ENCODE measurements around the genes FKBP4, NRIP2 and FOXM1.

- PRO-cap, 7 experiments, result no peak in any of the 7 experiments
Measured at GRCh38 chr12:2163499-2164438, 111.0 kb downstream of the CACNA1C start.

- PRO-cap, 7 experiments, result no peak in any of the 7 experiments
Measured at GRCh38 chr12:2198016-2198585, 145.3 kb downstream of the CACNA1C start.

DNA sequence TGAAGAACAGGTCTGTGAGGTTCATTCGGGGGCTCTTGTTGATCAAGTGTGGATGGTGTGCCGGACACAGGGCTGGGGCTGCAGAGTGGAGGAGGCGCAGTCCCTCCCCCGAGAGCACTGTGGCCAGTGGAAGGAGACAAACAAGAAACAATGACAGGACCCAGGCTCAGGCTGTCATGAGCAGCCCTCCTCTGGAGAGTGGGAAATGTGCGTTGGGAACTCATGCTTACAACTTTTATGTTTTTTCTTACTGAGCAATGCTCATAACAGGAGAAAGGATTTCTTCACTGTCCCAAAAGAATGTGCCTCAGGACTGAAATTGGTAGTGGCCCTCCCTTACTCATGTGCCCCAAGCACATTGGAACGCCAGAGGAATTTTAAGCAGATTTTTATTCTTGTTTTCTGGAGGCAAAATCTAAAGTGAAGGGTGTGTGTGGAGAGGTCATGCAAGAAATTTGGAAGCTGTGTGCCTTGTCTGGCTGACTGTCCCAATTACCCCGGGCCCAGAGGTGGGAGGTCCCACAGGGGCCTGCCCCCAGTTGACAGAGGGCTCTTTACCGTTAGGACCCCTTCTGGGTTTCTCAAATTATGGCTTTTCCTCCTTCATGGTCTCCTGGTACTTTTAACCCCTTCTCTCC, 233.9 kb downstream of the CACNA1C start:
- PRO-cap, 7 experiments, result no peak in any of the 7 experiments

GRCh38 chr12:2428863-2429192, 365.9 kb upstream of the FKBP4 start:
- PRO-cap, 7 experiments, result no peak in any of the 7 experiments

GRCh38 chr12:2490767-2491340, 303.9 kb upstream of the FKBP4 start:
- PRO-cap, 7 experiments, result no peak in any of the 7 experiments

DNA sequence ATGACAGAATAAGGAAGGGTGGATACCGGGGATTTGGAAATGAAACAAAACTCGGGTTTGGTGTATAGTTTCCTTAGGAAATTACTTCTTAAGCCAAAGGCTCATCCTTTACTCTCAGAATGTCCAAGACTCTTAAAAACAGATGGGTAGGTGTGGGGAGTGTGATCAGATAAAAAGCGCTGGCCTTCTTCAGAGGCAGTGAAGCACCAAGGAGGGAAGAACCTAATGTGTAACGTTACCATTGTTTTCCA, 298.1 kb upstream of the FKBP4 start:
- PRO-cap, 7 experiments, result no peak in any of the 7 experiments

- PRO-cap, 7 experiments, result no peak in any of the 7 experiments
Measured at GRCh38 chr12:2621493-2621811, 173.3 kb upstream of the FKBP4 start.

- PRO-cap, 7 experiments, result no peak in any of the 7 experiments
Measured at GRCh38 chr12:2627709-2628318, 167.0 kb upstream of the FKBP4 start.

DNA sequence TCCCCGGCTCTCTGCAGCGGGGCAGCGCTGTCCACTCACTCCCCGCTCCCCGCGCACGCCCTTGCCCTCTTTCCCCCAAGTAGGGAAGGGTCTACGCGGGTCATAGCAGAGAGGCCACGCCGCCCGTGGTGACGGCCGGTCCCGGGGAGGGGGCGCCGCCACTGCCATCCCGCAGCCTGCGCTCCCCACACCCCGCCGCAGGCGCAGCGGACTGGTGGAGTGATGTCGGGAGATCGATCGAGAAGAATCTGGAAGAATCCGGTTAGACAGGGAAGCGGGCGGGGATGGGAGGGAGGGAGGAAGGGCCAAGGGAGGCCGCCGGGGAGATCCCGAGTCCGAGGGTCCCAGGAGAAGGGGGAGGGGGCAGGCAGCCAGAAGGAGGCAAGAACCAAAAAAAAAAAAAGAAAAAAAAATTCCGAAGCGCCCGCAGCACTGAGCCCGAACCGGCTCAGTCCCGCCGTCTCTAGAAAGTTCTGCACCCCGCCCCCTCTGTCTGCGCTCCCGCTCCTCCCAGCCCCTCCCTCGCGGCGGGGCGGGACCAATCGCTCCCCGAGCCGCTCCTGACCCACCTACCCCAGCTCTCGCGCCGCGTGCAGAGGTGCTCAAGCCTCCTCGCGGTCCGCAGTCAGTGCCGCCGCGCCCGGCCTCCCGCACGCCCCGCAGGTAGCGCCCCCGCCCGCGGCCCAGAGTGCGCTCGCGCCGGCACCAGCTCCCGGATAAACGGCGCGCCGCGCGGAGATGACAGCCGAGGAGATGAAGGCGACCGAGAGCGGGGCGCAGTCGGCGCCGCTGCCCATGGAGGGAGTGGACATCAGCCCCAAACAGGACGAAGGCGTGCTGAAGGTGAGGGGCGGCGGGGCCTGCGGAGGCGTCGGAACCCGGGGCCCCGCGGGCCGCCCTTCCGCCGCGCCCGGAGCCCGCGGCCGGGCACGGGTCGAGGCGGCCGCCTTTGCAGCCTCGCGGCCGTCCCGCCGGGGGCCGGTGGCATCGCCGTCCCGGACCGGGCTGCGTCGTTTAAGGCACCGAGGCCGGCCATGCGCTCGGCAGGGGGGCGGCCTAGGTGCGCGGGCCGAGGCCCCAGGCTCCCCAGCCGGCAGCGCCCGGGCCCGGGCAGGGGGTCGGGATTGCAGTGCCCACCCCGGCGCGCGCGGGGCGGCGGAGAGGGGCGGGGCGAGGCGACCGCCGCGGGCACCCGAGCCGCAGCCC, at the start of gene FKBP4:
FKBP4 (plus strand) TSS at position 569 of the 1,206 bp plus-strand sequence.
- PRO-cap, 7 experiments, result peak in 7 of 7 experiments; most common plus-strand start position 624 of the sequence (in 6); most common minus-strand start position 475 of the sequence (in 4)

DNA sequence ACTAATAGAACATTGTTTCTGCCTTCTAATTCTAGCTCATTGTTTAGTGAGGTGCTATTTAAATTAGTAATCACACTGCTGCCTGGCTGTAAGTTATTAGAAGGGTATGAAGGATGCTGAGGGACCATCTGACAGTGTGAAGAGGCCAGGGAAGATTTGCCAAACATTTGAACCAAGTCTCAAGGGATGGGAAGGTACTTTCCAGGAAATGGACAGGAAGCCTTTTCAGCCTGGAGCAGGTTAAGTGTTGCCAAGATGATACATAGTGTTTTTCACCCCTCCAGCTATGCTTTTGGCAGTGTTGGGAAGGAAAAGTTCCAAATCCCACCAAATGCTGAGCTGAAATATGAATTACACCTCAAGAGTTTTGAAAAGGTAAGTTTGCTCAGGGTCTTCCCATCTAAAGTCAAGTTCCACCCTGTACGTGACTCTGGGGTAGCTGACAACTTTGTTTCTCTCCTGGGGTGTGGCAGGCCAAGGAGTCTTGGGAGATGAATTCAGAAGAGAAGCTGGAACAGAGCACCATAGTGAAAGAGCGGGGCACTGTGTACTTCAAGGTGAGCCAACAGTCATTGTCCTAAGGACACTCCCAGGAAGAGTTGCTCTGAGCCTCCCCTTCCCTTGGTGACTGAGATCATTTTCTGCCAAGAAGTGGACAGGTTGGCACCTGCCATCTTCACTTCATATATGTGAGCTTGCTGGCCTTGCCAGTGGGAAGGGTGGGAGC, 5.0 kb downstream of the FKBP4 start:
- PRO-cap, 7 experiments, result no peak in any of the 7 experiments

DNA sequence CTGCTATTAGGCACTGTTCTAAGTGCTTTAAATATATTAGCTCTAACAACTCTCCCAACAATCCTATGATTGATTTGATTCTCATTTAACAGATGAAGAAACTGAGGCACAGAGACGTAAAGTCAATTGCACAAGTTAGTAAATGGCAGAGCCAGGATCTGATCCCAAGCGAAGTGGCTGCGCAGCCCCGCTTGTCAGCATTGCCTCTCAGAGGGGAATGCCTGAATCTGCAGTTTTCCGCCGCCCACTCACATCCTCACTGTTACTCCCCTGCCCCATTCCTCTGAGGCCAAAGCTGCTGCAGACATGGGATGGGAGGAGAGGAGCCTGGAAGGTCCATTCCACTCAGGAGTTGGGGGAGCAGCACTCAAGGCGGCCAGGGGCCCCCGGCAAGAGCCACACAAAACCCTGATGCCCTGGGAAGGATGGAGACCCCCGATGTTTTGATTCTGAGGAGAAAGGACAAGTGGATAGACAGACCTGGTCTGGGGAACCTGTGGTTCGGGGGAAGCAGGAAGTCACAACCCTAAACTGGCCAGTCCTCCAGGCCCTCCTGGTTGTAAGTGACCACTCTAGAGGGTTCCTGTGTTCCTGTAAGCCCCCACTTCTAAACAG, 970 bp downstream of the NRIP2 start:
- PRO-cap, 7 experiments, result no peak in any of the 7 experiments

DNA sequence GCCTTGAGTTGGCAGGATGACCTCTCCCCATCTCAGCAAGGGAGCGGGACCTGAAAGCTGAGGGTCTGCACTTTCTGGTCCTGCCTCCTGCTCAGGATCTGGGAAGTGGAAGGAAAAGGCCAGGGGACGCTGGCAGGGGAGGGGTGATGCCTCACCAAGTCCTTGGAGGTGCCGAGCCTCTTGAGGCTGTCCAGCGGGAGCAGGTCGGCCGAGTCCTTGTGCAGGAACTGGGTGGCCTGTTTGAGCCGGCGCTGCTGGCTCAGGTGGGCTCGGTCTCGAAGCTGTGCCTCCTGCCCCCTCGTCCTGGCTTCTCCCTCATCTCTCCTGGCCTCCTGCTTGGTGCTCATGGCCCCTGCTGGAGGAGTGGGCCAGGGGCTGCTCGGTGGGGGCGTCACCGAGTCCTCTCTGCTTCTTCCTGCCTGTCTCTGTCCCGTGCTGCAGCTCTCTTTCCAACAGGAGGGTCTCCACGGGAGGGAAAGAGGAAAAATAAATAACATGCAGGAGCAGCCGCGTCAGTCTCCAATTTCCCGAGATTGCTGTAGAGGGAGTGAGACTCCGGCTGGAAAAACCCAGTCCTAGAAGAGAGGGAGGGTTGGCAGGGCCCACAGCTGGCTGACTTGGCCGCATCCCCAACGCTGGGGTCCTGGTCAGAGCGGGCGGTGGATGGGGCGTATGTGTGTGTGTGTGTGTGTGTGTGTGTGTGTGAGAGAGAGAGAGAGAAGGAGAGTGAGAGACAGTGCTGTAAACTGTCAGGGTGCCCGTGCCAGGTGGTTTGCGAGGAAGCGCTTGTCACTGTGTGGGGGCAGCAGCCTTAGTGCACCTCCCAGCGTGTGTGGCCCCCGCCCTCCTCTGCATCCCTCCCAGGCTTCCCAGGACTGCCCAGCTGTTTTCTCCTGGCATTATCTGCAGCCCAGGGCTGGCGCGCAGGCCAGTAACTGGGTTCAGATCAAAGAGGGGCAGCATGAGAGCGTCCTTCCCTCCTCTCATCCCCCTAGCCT, at the start of gene NRIP2:
NRIP2 (minus strand) TSS at position 549 of the 998 bp plus-strand sequence.
- PRO-cap, 7 experiments, result peak in 1 of 7 experiments; most common plus-strand start position 99 of the sequence (in 1)

DNA sequence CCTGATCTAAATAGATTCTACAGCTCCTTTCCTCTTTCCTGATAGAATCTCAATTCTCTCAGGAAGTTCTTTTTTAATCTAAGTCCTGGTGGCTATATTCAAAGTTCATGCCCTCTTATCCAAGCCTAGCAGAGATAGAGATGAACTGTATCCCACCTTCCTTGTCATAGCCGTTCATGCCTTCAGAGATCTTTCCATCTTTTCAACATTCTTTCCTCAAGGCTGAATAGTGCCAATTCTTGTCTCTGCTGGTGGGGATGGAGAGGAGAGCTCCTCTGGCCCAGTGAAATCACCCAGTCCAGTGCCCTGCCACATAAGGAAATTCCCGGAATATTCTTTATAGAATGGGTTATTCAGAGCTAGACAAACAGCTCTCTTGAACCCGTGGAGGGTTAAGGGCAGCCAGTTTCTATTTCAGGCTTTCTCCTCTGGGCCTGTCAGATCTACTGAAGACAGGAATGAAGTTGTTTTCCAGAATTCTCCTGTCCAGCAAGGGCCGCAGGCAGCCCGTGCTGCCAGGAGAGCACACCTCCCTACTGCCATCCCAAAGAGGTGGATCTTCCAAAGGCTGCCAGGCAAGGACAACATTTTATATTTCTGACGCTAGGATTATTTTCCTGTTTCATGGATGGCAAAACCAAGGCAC, 8.1 kb upstream of the NRIP2 start:
- PRO-cap, 7 experiments, result no peak in any of the 7 experiments

- PRO-cap, 7 experiments, result no peak in any of the 7 experiments
Measured at GRCh38 chr12:2854883-2855633, 1.8 kb downstream of the TEX52 start.

GRCh38 chr12:2858867-2859553, 2.2 kb upstream of the TEX52 start:
- PRO-cap, 7 experiments, result no peak in any of the 7 experiments

DNA sequence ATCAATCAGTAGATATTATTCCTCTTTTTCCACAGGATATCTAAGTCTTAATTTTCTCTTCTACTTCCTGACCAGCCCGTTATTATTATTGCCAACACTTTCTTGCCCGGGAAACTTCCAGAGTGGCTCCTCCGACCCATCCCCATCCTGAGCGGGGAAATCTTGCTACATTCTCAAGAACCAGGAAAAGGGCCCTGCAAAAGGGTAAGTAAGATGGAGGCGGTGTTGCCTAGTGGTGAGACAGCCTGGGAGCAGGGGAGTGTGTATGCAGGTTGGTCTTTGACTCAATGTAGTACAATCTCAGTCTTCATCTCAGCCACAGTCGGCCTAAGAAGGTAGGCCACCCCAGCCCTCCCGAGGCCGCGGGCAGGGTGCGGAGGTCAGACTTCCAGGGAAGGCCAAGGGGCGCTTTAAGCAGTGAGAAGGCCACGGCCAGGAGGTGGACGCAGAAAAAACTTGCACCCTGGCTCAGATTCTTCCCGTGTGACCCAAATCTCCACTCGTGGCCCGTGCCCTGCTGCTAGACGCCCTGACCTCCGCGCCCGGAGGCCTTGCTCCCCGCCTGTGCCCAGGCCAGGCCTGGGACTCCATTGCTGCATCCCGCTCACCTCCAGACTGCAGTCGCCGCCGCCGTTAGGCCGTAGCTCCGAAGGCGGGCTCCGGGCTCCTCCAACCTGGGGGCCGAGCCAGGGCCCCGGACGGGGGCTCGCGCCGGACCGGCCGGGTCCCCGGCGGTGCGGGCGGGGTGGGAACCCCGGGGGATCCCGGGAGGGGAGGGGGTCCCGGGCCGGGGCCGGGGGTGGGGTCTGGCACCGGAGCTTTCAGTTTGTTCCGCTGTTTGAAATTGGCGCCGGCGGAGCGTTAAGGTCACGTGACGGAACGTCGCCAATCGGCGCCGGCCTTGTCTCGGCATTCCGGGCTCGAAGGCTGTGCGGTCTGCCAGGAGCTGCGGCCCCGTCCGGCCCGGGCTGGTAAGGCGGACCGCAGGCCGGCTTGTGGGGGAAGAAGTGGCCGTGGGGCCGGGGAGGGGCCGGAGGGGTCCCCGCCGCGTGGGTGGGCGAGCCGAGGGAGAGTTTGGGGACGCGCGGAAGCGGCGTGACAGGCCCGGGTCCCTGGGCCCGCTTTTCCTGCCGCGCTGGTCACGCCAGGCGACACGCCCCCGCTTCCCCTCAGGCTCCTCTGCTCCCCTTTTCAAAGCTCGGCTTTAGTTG, at the start of gene FOXM1:
FOXM1 (minus strand) TSS at position 863 of the 1,211 bp plus-strand sequence.
- PRO-cap, 7 experiments, result peak in 7 of 7 experiments; most common plus-strand start position 912 of the sequence (in 7); most common minus-strand start position 617 of the sequence (in 3)

DNA sequence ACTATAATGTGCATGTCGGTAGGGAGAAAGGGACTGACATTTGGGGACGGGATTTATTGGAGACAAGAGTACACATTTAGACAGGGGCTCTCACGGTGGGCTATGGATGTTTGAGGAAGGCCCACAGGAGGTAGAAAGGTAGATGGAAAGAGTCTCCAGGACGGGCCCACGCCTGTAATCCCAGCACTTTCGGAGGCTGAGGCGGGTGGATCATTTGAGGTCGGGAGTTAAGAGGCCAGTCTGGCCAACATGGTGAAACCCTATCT, 958 bp upstream of the TULP3 start:
- PRO-cap, 7 experiments, result no peak in any of the 7 experiments

DNA sequence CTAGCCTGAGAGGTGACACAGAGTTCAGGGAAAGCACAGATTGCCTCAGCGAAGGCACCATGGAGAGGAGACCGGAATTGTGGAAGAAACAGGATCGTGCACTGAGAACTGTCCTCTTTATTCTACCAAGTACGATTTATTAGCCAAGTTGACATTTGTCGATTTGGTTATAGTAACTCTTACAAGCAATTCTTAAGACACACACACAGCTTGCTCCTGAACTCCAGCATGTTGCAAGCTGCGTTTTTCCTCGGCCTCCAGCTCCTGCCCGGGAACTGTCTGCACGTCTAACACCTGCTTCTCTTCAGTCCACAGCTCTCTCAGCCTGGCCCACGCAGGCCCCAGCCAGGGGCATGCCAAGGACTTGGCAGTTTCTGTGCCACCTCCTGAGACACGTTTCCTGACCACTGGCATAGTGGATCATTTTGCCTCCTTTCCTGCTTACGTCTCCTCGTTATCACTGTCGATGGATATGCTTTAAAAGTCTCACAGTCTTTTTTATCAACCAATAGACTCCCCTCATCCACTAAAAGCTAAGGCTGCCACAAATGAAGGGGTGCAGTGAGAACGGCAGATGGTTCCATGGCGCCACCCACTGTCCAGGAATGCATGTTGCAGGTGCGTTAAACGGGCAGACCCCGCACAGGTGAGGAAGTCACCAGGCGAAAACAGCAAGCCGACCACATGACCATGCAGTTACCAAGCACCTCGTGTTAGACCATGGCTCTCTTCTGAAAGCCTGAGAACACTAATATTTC, 14.8 kb upstream of the TEAD4 start:
- PRO-cap, 7 experiments, result no peak in any of the 7 experiments

GRCh38 chr12:2992682-2993113, 33.5 kb downstream of the TEAD4 start:
- PRO-cap, 7 experiments, result no peak in any of the 7 experiments

- PRO-cap, 7 experiments, result no peak in any of the 7 experiments
Measured at GRCh38 chr12:3020682-3021267, 56.4 kb upstream of the TSPAN9 start.